Ileum (tissue), 1 donor: ENCODE results near the genes LPAR6 and MLNR.

- PRO-cap = bidirectional peak, plus-strand start at chr13:48233648, minus-strand start at chr13:48233540; bidirectional peak, plus-strand start at chr13:48234007, minus-strand start at chr13:48233798
Observed at GRCh38 chr13:48233566-48233957, 556 bp downstream of the ITM2B start.

- PRO-cap = no peak
Observed at GRCh38 chr13:48316889-48317811, 13.6 kb downstream of the RB1 start.

GRCh38 chr13:48412761-48413481 is at the start of gene LPAR6:
TSS of gene LPAR6 (minus strand) at chr13:48413113.
- PRO-cap = bidirectional peak, plus-strand start at chr13:48413227, minus-strand start at chr13:48413113

- PRO-cap = no peak
Observed at GRCh38 chr13:48504214-48505017, 28.5 kb downstream of the RCBTB2 start.

DNA sequence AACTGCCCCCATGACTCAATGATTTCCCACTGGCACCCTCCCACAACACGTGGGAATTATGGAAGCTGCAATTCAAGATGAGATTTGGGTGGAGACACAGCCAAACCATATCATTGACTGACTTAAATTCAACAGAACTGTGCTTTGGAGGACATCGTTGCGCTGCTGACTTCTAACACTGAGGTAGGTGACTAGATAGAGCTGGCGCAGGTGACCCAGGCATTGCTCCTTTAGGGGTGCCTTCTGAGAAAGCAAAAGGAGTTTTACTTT is 48.1 kb upstream of the RCBTB2 start:
- PRO-cap = no peak

DNA sequence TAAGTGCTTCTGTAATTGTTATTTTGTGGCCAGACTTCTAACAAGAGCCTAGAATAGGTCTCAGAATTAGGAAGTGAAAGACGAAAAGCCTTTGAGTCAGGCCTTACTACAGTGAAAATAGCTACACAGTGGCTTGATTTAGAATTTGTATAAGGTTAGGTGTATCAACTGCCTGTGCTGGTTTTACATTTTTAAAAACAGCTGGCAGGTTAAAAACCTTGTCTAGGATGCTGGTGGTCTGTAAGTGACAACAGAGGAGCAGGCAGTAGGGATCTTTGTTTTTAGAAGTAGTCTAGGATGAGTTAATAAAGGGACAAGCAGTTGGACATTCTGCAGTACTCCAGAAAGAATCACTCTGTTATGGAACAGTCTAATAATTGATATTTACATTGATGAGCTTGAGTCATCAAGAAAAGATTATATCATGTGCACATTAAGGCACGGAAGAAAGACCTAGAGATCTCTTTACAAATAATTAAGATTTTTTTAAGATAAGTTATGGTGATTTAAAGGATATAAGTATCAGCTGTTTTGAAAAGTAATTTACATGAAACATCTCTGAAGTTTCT is 4.5 kb downstream of the FNDC3A start:
- PRO-cap = no peak

- PRO-cap = no peak
Observed at GRCh38 chr13:49219794-49220982, at the start of gene MLNR. TSS of gene MLNR (plus strand) at chr13:49220338.

DNA sequence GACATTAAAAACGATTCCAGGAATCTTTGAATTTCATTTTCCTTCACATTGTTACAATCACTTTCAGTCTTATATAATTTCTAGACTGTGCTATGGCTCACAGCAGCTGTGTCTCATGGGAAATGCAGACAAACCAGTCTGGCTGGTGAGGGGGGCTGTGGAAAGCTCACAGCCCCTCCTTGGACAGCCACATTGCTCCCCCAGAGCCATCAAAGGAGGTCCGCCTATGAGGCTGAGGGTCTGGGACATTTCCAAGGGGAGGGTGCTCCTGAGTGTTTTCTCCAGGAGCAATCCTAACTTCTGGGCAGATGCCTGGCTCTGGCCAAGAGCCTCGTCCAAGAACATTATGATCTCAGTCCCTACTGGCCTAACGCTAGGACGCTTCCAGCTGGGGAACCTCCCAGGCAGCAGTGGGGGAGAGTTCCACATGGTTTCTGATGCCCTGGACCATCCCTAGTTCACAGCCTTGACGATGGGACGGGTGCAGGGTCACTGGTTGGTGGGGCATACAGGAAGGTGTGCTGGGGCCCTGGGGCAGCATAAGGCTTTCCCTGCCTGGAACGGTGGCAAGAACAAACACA is 60.4 kb downstream of the CDADC1 start:
- PRO-cap = no peak

DNA sequence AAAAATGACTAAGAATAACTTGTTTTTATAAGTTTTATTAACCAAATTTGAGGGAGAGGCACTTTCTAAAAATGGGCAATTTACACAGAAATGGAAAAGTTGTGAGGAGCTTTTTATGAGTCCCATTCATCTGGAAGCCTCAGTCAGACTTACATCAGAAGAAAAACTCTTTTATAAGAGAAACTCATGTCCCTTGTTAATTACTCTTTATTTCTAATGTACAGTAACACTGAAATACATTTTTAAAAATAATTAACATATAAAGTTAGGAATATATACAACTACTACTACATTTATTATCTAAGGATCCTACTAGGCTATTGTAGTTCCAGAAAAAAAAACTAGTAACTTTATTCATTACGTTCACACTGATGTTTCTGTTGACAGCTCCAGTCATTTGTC is 46.6 kb downstream of the CAB39L start:
- PRO-cap = no peak

- PRO-cap = no peak
Observed at GRCh38 chr13:49539154-49539858, 43.6 kb downstream of the PHF11 start.

GRCh38 chr13:49584499-49585262 is 677 bp downstream of the RCBTB1 start:
- PRO-cap = no peak

GRCh38 chr13:49642876-49643457 is 14.7 kb downstream of the ARL11 start:
- PRO-cap = no peak

GRCh38 chr13:49686534-49687339 is 4.5 kb downstream of the EBPL start:
- PRO-cap = no peak

- PRO-cap = no peak
Observed at GRCh38 chr13:49791647-49792059, 829 bp downstream of the KPNA3 start.

DNA sequence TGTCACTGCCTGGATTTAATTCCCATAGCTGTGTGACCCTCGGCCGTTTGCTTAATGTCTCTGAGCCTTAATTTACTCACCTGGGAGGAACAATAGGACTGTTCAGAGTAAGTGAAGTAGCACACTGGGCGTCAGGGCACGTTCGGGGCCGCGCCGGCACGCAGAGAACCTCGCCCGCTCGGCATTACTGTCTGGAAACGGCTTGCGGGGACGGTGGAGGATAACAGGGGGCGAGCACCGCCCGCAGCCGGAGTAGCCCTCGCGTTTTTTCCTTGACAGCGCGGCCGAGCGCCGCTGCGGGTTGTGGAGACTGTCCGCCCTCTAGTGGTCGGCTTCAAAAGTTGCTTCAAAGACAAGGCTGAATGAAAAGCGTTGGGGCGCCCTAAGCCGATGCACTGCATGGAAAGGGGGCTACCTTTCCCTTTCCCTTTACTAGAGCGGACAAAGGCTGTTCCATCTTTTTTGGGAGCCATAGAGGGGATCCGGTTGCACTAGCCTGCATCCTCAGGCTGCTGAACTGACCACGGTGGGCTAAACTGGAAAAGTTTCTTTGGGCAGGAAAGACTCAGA is 55.4 kb upstream of the KPNA3 start:
- PRO-cap = no peak

DNA sequence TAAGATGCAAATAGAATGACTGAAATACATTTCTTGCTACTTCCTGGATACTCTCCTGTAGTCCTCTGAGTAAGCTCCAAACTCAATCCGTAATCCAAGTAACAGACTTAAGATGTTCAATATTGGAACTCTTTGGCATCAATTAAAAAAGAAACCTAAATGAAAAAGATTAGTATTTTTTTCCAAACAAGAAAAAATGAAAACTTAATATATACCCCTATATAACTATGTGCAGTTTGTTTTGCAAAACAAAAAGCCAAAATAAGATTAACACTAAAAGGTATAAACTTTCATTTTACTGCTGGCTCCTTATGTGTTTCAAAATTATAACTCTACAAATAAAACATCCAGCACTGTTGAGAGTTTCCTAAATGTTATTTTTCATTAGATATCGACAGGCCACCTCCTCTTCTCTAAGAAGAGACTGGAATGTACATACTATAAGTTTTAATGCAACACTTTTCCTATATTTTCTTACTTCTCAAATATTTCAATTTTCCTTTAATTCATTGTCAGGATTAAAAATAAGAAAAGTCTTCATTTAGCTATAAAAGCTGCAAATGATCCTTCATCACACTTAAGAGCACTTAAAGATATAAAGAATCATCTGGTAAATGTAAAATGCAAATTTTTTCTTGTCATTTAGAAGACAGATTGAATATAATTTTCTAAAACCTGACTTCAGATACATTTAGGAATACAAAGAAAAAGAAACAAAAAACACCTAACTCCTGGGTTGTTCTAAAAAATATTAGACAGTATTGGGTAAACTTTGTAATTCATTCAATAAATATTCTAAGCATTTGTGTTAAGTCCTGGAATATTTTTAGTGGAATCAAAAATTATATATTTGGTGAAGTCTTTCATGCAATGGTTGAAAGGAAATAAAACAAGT is 30.1 kb downstream of the KCNRG start:
- PRO-cap = no peak

- PRO-cap = unidirectional peak, minus-strand start at chr13:50081599; unidirectional peak, minus-strand start at chr13:50081863; bidirectional peak, plus-strand start at chr13:50082225, minus-strand start at chr13:50081988
Observed at GRCh38 chr13:50081453-50082435, 66.5 kb downstream of the KCNRG start.

DNA sequence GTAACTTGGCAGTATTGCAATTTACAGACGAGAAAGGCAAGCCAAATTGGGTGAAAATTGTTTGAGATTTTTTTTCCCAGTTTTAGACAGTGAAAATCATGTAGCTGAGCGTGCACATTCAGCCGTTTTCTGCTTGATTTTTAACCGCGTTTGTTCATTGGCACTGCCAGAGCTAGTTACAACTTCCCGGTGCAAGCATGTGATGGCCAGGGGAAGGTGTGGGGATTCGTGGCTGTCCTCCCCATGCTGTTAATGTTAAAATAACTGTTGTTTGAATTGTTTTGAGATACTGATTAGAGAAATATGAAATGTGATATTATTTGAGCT is 125.5 kb downstream of the KCNRG start:
- PRO-cap = no peak

- PRO-cap = no peak
Observed at GRCh38 chr13:50208741-50209465, 193.7 kb downstream of the KCNRG start.

DNA sequence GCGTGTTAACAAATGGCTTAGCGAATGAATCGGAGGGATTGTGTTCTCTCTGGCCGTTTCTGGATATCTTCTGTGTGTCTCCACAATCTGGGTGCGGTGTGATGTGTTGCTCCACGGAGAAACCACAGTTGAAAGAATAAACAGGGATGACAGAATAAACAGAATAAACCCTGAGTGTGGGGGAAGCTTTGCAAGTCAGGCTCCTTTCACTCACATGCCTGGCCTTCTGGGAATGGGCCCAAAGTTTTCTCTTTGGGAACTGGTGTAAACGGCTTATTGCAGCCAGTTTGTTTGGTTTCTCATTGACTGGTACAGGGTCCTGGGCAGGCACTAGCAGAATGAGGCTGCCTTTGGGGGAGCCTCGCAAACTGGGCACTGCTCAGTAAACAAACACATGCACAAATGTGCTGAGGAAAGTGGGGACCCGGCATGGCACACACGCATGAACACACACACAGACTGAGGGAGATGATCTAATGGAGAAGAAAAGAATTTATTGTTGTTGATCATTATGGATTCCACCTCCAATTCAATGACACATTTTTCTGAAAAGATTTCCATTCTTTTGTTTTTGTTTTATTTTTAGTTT is 324.6 kb downstream of the DLEU7 start:
- PRO-cap = no peak